Melanocyte of skin (primary cell): ENCODE results near the genes C2 and C4B.

DNA sequence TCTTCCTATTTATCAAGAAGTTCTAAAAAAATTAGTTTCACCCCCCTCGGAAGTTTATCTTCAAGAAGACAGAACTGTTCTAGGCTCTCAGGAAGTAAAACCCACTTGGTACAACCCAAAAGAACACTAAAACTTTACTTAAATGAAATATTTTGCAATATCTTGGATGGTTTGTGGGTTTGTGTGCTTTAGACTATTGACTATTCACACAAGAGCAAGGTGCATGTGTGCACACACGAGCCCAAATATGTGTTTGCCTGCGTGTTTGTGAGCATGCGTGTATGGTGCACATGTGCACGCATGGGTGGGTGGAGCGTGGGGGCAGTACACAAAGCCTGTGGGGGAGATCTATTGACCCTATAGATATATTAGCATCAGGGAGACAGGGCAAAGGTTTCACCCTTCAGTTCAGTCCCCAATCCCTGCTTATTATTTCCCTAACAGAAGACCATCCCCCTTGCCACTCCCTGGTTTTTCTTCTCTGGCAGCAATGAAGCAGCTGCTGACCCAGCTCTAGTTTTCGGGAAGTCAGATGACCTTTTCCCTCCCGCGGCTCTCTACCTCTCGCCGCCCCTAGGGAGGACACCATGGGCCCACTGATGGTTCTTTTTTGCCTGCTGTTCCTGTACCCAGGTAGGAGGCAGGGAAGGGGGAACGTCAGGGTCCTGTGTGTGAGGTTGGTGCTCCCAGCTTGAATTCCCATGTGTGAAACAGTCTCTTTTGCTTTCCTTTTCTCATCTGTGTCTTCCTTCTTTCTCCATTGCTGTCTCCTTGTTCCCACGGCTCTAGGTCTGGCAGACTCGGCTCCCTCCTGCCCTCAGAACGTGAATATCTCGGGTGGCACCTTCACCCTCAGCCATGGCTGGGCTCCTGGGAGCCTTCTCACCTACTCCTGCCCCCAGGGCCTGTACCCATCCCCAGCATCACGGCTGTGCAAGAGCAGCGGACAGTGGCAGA is at the start of gene C2:
TSS of gene C2 (plus strand) at position 552 of the 957 bp plus-strand sequence.
- CAGE, long polyA plus RNA, 2 experiments: no peak in any of the 2 experiments

GRCh38 chr6:32014405-32015028 is at the start of gene C4B:
Gene C4B, plus strand, starts transcription at chr6:32014795.
- CAGE, long polyA plus RNA, 2 experiments: no peak in any of the 2 experiments

DNA sequence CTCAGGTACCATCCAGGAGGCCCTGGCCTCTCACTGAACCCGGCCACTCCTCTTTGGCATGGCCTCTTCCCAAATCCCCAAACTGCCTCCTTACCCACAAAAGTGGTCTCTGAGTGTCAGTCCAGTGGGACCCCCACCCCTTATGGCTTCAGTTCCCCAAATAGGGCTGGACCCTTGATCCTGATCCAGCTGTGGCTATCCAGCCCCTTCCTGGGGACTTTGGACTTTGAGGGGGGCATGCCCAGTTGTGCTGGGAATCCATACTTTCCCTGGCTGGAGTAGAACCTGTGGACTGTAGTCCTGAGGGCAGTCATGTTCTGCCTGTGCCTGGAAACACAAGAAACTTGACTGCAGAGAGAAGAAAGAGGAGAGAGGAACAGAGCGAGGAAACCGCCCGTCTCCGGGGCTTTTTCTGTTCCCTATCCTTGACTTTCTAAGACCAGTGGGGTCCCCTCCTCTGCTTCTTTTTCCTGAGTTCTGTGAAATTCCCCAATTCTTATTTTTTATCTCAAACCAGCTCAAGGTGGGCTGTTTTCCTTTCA is 1.0 kb upstream of the CYP21A2 start:
- CAGE, long polyA plus RNA, 2 experiments: no peak in any of the 2 experiments

- CAGE, long polyA plus RNA, 2 experiments: no peak in any of the 2 experiments
Observed at GRCh38 chr6:32082721-32083602, 26.2 kb downstream of the TNXB start.

- CAGE, long polyA plus RNA, 2 experiments: no peak in any of the 2 experiments
Observed at GRCh38 chr6:32085552-32086443, 23.3 kb downstream of the TNXB start.

DNA sequence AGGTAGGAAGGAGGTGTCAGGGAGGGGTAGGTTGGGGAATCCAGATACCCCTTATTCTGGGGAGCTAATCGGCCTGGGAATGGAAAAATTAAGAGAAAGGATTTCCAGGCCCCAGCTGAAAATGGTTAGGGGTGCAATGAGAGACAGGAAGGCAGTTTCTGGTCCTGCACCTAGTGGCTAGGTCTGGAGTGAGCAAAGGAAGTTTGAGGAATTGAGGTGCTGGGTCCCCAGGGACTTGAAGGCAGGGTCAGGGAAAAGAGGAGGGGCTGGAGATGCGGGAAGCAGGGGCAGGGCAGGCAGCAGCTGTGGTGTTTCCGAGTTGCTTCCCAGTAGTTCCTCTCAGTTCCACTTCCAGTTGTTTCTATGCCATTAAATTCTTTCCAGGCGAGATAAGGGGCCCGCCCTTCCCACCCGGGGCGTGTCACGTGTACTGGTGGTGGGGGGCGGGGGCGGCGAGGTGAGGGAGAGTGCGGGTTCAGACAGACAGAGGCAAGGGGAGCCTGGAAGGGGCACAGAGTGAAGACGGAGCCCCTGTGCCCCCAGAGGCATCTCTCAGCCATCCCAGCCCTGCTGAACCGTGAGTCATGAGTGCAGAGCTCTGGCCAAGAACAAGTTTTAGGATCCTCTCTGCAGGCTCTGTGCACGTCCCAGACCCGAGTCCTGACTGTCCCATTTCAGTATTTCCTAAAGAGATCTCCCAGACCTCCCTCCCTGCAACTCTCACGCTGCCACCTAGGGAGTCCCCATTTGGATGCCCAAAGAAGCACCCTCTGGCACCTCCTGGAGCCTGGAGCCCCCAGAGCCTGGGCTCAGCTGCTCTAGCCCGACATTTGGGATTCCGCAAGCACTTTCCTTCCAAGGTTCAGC is 988 bp downstream of the TNXB start:
- CAGE, long polyA plus RNA, 2 experiments: no peak in any of the 2 experiments

- CAGE, long polyA plus RNA, 2 experiments: no peak in any of the 2 experiments
Observed at GRCh38 chr6:32116982-32117546, 7.9 kb upstream of the TNXB start.

GRCh38 chr6:32165589-32166806 is 1.6 kb downstream of the EGFL8 start:
- CAGE, long polyA plus RNA, 2 experiments: no peak in any of the 2 experiments

DNA sequence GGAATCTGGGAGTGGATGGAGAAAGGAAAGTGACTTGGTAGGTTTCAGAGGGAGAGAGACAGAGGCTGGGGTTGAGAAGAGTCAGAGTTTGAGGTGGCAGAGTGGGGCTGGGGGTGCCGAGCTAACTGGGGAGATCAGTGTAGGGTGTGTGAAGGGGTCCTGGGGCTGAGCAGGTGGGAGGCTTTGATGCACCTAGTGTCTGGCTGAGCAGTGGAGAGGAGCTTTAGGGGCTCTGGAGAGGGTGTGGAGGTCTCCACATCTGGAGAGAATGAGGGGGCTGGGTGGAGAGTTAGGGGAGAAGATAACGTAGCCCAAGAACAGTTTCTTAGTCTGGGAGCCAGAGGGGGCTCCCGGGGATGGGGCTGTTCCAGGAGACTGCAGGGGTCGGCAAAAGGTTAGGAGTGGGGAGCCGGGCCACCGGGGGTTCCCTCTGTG is 917 bp downstream of the PBX2 start:
- CAGE, long polyA plus RNA, 2 experiments: no peak in any of the 2 experiments

GRCh38 chr6:32222747-32223685 is 851 bp downstream of the NOTCH4 start:
- CAGE, long polyA plus RNA, 2 experiments: no peak in any of the 2 experiments

- CAGE, long polyA plus RNA, 2 experiments: no peak in any of the 2 experiments
Observed at GRCh38 chr6:32415590-32415949, 8.6 kb upstream of the BTNL2 start.

DNA sequence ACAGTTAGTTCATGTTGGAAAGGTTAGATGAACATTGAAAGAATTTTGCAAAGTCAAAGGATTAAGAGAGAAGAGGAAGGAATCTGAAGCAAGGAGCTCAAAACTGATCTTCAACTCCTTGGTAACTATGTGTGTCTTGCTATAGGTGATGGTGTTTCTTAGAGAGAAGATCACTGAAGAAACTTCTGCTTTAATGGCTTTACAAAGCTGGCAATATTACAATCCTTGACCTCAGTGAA is 4.7 kb downstream of the HLA-DRA start:
- CAGE, long polyA plus RNA, 2 experiments: no peak in any of the 2 experiments

- CAGE, long polyA plus RNA, 2 experiments: no peak in any of the 2 experiments
Observed at GRCh38 chr6:32519371-32519707, 10.7 kb downstream of the HLA-DRB5 start.

DNA sequence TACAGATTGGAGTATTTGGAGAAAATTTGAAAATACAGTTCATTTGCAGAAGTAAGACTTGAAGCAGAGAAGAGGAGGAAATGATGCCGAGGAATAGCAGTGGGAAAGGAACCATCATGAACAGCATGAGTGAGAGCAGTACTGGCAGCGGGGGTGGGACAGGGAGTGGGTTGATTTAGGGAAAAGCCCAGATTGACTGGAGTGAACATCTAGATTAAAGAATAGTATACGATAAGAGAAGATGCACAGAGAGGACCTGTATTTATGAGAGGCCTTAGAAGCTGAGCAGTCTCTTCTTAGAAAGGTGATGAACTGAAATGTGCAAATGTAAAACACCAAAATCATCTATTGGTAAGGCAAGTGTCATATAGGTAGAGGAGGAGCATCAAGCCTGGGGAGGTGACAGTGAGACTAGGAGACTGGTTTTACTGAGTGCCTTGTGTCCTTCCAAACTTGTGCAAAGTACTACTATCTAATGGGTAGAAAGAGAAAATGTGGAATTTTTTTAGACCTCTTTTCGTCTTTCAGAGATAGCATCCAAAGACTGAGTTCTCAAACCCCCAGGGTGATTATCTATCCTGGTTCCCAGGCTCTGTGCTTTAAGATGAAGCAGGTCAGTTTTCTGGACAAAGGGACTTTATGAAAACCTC is 18.0 kb upstream of the HLA-DRB1 start:
- CAGE, long polyA plus RNA, 2 experiments: no peak in any of the 2 experiments

DNA sequence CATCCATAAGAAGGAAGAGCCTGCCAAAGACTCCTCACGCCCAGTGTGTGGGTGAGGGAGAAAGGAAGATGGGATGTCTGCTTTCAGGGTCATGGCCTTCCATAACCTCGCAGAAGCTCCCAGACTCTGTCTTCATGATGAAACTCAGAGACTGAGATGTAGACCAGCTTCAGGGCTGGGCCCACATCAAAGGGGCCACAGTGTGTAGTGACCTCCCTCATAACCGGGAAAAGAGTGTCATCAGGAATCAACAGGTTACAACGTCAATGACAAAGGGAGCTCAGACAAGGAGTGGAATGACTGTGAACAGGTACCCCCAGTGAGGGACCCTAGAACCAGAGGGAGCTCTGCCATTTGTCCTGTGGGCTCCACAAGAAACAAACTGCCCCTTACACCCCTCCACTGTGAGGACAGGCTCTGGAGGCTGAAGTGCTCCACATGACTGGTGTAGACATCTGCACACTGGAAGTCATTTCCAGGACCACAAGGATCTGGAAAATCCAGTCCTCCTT is 8.0 kb downstream of the HLA-DQB1 start:
- CAGE, long polyA plus RNA, 2 experiments: no peak in any of the 2 experiments

DNA sequence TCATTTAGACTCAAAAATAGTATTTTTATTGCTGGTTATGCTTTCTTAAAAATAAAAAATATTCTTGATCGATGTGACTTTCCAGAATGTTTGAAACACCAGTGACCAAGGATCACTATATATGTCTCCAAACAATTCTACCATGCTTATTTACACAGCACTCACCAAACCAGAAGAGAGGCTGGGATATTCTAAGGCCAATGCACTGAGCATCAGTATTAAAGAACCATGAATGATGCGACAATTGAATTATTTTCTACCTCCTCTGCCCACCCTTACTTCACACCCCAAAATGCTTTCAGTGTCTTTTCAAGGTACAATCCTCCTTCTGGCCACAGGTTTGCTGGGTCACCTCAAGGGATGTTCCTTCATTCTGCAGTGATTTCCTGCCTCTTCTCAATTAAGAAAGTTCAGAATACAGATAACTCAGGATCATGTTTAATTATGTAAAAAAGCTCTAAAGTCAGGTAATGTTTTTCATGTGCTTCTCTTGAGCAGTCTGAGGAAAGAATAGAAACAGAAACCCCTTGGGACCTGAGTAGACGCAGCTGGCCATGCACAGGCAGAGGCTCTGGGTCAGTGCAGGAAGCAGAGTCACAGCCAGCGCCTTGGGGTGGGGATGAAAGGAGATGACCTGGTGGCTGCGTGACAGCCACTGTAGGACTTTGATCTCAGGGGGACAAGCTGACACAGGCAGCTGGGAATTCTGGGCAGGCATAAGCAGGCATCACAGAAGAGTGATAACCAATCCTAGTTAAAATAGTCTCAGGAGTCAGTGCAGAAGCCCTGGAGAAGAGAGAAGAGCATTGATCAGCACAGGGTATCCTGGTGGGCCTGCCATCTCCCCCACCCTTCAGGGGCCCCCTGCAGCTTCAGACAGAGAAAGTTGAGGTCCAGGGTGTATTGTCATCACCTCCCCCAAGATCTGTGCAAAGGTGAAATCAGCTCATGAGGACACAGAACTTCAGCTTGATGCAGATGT is 6.7 kb downstream of the HLA-DQB1 start:
- CAGE, long polyA plus RNA, 2 experiments: no peak in any of the 2 experiments

DNA sequence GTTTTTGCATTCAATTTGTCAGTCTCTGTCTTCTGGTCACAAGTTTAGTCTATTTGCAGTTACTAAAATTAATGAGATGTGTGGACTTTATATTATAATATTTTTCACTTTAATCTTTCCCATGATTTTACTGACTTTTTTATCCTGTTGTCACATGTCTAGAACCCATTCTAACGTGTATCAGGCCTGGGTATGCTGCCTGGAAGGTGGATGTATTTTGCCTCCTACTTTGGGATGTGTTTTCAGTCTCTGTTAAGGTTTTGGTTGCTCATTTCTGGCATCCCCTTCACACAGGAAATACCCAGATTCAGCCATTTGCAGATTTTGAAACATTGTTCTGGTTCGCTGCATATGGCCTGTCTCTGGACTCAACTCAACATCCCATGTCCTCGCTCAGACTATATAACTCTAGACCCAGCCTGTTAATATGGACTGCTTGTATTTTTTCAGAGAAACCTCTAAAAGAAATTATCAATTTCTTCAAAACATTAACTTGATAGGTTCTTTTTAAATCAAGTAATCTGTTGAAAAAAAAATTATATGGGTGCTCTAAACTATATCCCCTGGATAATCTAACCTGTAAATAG is 23.1 kb upstream of the HLA-DQB1 start:
- CAGE, long polyA plus RNA, 2 experiments: no peak in any of the 2 experiments

- CAGE, long polyA plus RNA, 2 experiments: no peak in any of the 2 experiments
Observed at GRCh38 chr6:32690233-32690644, 23.8 kb upstream of the HLA-DQB1 start.

DNA sequence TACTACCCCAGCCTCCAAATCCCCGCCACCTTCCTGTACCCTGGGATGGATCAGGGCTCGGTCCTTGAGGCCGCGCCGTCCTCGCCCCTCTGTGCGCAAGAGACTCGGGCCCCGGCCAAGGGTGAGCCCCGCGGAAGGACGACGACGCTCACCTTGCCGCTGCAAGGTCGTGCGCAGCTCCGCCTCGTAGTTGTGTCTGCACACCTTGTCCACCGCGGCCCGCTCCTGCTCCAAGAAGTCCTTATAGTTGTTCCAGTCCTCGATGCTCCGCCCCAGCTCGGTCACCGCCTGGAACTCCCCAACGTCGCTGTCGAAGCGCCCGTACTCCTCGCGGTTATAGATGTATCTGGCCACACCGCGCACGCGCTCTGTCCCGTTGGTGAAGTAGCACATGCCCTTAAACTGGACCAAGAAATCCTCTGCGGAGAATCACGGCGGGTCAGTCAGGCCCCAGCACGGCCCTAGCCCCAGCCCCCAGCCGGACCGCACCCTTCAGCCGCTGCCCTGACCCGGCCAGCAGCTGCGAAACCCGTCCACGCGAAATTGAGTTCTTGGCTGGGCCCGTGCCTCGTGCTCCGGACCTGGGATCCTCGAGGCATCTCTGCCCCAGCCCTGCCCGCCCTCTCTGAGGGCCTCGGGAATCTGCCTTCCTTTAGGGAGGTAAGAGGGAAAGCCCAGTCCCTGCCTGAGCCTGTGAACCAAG is 1.7 kb downstream of the HLA-DQB2 start:
- CAGE, long polyA plus RNA, 2 experiments: no peak in any of the 2 experiments

DNA sequence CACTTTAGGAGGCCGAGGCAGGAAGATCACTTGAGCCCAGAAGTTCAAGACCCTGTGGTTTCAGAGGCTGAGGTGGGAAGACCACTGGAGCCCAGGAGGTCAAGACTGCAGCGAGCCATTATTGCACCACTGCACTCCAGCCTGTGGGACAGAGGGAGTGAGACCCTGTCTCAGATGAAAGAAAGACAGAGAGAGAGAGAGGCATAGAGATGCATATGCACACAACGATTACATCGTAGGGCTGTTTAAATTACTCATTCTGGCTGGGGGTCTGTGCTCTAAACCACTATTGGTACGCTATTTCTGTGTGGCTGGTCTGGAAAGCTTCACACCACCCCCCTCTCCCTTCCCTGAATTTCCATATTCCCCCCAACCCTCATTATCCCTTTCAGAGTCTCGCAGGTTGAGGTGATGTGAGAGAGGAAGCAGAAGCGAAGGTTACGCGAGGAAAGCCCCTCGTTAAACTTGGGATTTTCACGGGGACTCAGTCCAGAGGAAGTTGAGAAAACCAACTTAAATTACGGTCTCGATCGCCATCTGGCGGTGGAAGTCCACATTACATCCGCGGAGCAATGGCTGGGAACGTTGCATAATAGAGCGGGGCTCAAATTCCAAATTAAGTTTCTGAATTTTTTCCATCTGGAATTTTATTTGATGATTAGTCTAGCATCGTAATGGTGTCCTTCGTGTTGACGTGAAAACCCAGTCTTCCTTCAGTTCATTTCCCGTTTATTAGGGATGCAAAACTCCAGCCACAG is 20.0 kb downstream of the HLA-DOB start:
- CAGE, long polyA plus RNA, 2 experiments: no peak in any of the 2 experiments